A673 (cell line): Measurements from ENCODE around the genes SPTB, GPX2 and MAX.

DNA sequence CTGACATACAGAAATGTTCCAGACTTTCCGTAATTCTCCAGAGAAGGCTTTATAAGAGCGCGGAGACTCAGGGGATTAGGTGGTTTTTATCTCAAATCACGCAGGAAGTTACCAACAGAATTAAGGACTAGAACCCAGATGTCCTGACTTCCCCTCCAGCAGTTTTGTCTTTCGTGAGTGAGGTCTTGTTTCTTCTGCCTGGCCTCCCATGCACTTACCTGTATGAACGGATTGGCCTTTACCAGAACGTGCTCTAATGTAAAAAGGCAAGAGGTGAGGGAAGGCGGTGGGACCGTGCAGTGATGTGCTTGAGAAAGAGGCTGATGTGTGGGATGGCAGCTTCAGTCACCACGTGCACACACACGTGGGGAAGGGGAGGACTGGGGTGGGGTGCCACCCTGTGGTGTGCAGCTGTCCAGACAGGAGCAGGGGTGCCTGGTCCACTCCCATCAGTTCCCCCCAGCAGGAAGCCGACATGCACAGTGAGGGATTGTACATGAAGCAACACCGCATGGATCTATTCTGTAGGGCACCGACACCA is 59.4 kb downstream of the PLEKHG3 start:
- PRO-cap: no peak

DNA sequence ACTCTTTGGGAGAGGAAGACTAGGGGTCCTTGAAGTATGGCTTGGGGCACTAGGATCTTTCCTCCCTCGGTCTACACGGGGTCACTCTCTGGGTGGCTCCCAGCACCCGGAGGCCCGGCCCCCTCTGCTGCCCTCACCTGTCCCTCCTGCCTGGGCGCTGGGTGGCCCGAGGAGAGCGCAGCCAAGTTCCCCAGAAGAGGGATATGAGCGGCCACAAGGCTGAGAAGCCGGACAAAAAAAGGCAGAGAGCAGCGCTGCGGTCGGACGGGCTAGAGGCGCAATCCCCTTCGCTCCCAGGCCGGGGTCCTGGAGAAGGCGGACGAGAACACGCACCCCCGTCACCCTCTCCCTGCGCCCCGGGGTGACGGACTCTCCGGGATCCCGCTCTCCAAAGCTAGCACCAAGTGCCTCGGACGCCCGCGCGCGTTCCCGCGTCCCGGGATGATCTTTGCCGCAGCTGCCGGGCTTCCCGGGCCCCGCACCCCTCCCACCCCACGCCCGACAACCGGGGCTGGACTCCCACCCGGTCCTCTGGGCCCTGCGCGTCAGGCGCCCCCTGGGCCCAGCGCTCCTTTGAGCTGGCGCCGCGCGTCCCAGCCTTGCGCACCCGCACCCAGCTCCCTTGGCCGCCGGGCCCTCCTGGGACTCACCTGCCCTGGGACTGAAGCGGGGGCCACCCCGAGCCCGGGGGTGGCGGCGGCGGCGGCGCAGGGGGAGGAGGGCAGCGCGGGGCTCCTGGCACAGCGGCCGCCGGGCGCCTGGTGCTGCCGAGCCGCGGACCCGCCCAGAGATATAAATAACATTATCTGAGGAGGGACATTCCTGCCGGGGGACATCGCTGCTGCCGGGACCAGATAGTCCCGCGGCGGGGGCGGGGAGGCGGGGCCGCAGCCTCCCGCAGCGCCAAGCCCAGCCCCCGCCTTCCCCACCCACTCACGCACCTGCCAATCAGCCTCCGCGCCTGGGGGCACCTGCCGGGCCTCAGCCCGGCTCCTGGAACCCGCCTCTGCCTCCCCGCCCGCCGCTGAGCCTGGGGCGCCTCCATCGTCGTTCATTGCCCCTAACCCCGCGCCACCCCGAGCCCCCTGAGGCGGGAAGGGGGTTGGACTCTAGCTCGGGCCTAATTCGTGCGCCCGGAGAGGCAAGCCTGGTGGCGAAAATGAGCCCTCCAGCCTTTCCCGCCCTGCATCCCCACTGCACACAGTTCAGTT is at the start of gene SPTB:
SPTB (minus strand) TSS at position 766 of the 1,211 bp plus-strand sequence.
- PRO-cap: bidirectional peak, plus-strand start at position 819 of the sequence, minus-strand start at position 808 of the sequence

DNA sequence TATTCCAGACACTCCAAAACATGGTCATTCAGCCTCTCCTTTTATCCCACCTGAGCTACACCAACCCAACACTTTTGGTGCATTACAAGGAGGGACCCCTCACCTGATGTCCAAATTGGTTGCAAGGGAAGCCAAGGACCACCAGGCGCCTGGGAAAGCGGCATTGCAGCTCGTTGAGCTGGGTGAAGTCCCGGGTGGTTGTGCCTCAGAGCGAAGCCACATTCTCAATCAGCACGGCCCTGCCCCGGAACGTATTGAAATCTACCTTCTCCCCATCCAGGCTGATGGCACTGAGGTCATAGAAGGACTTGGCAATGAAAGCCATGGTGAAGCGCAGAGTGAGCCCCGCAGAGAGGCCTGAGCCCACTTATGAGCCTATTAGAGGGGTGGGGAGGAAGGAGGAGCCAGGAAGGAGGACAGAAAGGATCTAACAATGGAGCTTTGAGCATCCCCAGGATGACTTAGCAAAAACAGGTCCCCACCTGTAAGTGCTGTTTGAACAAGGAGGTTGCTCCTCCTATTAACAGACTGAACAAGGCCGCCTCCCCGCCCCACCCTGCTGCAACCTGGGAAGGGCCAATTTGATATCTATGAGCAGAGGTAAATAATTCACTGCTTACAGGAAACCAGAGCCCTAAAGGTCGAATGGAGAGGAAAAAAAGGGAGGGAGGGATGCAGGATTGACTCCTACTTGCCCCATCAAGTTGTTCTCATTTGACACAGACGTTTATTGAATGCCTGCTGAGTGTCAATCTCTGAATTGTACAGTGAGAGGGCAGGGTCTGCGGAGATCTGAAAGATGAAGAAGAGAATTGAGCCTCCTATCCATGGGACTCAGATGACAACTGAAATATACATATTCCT is at the start of gene GPX2:
GPX2 (minus strand) TSS at position 344 of the 864 bp plus-strand sequence.
- PRO-cap: no peak

DNA sequence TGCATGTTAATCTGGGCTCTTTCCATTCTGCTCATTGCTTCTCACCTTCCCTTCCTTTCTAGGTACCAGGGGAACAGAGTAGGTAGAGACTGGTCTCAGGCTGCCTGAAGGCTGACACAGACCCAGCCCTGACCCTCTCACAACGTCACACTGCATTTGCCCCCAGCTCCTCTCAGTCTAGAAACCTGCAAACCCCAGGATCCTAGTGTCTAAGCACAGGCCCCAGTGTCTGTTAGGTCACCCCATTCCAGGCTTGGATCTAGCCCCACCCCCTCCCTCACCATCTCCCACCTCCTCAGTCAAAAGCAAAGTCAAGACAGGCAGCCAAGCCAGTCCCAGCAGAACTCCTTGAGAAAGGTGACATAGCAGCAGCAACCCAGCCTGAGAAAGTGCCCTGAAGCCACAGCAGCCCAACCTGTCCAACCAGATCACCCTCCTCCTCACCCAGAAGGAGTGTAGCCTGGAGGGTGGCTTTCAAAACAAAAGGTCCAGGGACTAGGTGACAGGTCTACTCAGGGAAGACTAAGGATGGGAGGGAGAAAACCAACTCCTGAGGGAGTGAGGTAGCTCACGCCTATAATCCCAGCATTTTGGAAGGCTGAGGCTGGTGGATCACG is 5.3 kb downstream of the RAB15 start:
- PRO-cap: no peak

GRCh38 chr14:64968577-64968971 is 3.6 kb downstream of the RAB15 start:
- PRO-cap: no peak

- PRO-cap: no peak
Observed at GRCh38 chr14:64970107-64970458, 2.1 kb downstream of the RAB15 start.

GRCh38 chr14:64972922-64973345 is 798 bp upstream of the RAB15 start:
- PRO-cap: no peak

DNA sequence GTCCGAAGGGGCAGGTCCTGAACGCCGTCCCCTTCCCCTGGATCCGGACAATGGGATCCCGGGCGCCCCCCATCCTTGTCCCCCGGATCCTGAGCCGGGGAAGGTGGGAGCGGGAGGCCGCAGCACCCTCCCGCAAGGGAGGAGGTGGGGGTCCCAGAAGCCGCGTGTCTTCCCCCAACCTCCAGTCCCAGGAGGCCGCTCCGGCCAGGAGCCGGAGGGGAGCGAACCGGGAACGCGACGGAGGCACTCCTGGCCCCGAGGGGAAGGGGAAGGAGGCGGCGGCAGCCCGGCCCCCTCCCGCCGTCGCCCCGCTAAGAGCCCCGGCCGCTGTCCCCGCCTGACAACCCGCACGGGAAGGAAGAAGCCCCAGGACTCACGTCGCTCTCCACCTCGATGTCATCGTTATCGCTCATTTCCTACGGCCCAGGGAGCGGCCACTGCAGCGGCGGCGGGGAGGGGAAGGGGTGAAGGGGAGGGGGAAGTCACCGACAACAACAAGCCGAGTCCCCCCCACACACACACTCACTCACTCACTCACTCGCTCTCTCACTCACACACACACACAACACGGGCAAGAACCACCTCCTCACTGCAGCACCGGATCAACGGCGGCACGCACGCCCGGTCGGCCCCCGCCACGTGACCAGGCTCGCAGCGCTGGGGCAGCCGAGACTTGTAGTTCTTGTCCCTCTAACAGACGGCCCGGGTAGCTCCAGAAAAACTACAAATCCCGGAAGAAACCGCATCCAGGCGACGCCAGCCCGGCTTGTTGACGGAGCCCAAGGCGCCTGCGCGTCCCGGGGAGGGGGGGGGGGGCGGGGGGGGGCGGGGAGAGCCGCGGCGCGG is at the start of gene MAX:
MAX (minus strand) TSS at position 591 of the 846 bp plus-strand sequence.
- PRO-cap: bidirectional peak, plus-strand start outside the sequence, minus-strand start at position 591 of the sequence

DNA sequence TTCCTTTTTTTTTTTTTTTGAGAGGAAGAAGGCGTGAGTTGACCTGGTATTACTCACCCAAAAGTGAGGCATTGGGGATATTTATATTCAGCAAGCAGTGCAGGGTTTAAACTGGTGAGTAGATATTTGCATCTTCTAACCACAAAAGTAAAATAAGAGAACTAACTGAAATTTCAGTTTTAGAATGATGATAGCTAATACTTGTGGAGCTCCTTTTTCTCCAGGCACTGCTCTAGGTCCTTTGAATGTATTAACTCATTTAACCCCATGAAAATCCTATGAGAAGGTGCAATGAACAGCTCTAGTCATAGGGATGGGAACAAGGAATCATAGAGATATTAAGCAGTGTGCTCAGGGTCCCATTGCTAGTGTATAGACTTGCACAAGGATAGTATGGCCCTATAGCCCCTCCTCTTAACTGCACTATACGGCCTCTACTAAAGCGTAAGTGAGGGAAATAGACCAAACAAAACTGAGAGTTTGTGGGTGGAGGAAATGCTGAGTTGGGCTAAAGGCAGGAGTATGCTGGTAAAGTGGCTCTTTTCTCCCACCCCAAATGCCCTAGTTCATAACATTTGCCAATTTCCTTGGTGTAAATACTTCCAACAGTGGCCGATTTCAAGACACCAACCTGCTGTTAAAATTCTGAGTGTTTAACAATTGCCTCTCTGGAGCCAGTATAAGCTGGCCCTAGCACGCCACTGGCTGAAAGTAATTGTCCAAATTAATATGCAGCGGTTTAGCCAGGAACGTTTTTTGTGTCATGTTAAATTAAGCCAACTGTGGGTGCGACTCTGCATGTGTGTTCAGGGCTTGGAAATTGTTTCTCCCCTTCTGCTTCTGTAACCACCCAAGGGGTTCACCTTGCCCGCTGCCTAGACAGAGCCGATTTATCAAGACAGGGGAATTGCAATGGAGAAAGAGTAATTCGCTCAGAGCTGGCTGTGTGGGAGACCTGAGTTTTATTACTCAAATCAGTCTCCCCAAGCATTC is 104.5 kb upstream of the MAX start:
- PRO-cap: no peak

DNA sequence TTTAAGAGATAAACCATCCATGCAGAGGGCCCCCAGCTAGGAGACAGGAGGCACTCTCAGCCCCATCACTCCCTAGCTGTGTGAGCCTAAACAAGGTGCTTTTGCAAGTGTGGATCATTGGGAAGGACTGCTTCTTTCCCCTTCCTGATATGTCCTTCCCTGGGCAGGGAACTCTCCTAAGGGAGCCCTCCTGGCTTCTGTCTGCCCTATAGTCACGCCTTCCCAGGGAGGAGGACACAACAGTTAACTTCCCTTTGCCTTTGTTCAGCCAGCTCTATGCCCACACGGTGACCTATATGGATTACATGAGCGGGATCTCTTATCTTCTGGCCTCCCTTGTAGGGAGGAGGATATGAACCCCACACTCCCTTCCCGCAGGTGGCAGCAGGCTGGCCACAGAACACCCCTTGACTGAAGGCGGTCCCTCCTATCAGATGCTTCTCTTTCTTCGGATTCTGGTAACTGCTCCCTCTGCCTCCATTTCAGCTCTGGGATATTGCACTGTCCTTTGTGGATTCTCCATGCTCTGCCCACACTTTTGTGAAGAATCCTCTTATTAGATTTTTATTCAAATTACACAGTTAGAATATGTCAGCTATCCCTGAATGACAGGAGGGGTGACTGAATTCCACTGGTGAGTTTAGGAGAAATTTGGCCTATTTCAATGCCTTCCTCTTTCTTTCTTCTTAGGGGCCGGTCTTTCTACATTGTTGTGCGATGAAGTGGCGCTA is 135.7 kb upstream of the MAX start:
- PRO-cap: no peak

DNA sequence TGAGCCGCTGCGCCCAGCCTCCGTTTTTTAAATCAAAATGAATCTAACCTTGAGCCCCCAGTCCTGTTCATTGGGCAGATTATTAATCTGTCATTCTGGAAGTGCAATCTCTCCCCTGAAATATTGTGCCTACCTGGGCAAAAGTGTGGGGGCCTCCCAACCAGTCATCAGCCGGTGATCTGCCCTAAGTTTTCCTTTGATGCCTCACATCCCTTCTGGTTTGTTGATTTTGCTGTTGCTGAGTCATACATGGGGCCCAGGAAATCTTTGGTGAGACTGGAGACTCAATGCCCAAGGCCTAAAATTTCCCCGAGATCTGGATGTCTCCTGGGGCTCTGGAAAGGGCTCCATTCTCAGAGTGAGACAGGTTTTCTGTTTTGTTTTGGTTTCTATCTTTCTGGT is 152.6 kb upstream of the MAX start:
- PRO-cap: no peak

DNA sequence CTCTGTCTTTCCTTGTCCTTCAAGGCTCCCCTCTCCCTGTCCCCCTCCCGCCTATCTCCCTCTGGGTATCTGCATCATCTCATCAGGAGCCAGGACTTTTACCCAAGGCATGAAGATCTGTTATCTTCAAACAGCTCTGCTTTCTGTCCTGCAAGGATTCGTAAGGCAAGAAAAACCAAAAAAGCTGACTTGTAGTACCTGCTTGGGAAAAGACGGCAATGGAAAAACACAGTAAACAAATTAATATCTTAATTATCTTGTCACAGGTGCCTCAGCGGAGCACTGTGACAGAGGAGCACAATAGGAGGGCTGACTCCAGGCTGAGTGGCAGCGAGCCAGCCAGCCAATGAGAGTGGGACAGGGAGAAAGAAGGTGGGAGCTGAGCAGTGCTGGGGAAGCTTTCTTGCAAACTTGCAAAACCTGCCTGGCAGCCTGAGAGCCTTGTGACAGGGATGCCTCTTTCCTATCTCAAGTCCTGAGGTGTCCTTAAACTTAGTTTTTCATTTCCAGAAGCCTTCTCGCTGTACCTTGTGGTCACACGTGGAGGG is 153.1 kb upstream of the MAX start:
- PRO-cap: no peak

DNA sequence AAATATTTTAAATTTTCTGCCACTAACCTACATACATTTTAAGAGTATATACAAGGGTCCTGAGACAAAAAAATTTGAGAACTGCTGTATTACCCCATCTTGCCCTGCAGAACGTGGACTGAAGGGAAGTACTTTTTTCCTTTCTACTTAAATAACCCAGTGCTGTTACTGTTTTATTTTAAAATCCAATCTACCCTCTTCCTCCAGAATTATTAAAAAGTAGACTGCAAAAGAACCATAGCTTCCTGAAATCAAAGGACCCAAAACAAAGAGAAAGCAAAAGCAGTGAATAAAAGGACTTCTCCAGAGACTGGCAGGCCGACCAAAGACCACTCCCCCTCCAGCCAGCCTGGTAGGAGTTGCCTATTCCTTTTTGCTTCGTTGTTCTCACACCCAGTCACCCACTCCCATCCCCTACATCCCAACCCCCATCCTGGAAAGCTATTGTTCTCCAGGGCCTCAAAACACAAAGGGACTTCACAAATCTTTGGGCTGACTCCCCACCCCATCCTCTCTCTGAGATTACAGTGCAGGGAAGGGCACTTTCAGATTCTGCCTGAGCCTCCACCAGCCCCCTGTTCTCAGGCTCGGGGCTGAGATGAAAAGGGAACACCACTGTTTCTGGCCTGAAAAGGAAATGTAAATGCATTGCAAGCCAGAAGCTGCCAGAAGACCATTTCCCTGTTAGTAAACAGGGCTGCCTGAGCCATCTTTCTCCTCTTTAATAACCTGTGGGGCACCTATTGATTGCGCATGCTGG is 130.6 kb upstream of the FUT8 start:
- PRO-cap: no peak

GRCh38 chr14:65353006-65353441 is 59.5 kb upstream of the FUT8 start:
- PRO-cap: no peak

DNA sequence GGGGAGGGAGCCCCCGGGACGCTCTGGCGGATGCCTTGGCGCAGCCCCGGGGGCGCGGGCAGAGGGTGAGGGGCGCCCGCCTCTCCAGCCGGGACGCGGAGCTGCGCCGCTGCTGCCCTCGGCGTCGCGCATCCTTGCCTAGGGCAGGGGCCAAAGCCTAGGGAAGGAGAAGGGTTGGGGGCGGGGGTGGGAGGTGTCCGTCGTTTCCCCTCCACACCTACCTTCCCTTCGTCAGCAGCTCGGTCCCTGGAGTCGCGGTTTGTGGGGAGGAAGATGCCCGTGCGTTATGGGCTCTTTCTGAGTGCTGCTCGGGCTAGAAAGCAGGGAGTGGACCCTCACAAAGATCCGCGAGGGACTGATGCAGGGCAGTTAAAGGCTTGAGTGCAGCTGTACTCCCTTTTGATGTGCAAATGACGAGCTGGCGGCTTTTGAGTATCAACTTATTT is 862 bp downstream of the FUT8 start:
- PRO-cap: no peak

GRCh38 chr14:65846409-65846837 is 433.9 kb downstream of the FUT8 start:
- PRO-cap: no peak

DNA sequence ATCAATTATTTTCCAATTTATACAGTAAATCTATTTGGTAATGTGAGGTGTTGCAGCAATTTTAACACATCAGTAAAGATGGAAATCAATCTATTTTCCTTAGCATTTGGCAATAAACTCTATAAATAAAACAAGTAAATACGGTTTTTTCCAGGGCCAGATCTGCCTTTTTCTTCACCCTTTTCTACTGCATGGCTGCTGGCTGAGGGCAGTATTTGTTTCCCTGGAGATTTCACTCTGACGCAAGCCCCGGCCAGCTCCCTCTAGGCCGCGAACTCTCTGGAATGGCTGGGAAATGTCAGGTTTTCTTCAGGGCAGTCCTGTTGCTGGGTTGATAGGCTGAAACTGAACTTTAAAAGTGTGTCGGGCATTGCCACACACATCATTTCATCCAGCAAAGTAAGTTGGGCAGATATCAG is 205.2 kb upstream of the CCDC196 start:
- PRO-cap: no peak

- PRO-cap: no peak
Observed at GRCh38 chr14:66495134-66495516, 9.0 kb downstream of the CCDC196 start.

DNA sequence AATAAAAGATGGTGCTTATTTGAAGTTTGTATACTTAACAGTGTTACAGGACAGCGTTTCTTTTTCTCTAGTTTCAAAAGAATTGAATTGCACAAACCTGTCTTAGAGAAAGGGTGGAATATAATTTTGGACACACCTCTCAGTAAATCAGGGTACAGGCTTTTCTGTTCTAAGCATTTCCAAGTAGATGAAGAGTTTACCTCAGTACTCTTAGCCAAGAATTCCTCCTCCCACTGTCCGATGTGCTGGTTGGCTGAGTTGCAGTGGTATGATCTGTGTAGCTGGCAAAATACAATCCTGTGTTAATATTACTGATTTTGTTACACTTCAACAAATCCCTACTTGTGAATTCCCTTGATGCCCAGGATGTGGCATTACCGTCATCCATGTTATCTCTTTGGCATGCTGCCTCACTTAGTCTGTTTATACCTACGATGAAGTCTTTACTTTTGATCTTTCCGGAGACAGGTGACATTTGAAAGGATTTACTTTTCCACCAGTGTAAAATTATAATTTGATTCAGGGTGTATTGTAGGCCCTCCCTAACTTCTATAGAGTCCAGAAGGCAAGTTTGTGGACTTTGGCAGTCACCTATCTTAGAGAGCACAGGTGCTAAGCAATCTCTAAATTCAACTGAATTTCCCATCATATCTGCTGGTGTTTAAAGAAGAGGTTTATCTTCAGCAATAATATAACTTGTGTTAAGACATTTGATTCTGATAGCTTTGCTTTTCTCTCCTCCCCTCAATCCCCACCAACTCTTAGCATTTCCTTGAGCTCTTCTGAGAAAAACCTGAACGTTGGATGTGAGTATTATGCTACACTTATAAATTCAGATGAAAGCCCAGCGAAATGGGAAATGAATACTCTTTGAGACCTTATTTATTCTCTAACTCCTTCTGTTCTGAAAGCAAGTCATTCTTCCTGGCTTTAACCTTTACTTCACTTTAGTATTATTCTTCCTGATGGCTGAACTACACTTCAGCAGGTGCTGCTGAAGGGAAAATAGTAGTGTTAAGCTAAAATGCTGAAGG is 10.2 kb downstream of the CCDC196 start:
- PRO-cap: no peak

- PRO-cap: bidirectional peak, plus-strand start at chr14:66507602, minus-strand start at chr14:66507504
Observed at GRCh38 chr14:66507080-66507732, 741 bp upstream of the GPHN start.